ENCODE measurements around a stretch of chr21.

GRCh38 chr21:5154378-5155218 lies 5366.8 kb upstream of the TPTE start:
- RRBS: no CpG with 5 or more reads among the region's 95 CpGs
CAGE:
- cytosol, long polyA plus RNA: no peak
- long polyA plus RNA: no peak
- nucleus, long polyA plus RNA: no peak

GRCh38 chr21:5553413-5553822 lies 4968.0 kb upstream of the TPTE start:
- RRBS: no CpG with 5 or more reads among the region's 13 CpGs
CAGE:
- cytosol, long polyA plus RNA: no peak
- long polyA plus RNA: no peak
- nucleus, long polyA plus RNA: no peak

DNA sequence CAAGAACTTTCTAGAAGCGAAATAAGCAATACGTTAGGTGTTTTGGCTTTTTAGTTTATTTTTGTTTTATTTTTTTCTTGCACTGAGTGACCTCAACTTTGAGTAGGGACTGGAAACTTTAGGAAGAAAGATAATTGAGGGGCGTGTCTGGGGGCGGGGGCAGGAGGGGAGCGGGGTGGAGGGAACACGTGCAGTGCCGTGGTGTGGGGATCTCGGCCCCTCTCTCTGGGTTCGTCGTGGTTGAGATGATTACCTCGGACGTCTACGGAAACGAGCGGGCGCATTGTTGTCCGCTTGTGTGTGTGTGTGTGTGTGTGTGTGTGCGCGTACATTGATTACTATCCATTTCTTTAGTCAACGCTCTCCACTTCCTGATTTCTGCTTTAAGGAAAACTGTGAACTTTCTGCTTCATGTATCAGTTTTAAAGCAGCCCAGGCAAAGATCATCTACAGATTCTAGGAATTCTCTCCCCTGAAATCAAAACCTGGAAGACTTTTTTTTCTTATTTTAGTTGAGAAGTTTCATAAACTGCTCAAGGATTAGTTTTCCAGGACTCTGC lies 4399.7 kb upstream of the TPTE start:
- RRBS: no CpG with 5 or more reads among the region's 20 CpGs
CAGE:
- cytosol, long polyA plus RNA: no peak
- long polyA plus RNA: no peak
- nucleus, long polyA plus RNA: no peak

DNA sequence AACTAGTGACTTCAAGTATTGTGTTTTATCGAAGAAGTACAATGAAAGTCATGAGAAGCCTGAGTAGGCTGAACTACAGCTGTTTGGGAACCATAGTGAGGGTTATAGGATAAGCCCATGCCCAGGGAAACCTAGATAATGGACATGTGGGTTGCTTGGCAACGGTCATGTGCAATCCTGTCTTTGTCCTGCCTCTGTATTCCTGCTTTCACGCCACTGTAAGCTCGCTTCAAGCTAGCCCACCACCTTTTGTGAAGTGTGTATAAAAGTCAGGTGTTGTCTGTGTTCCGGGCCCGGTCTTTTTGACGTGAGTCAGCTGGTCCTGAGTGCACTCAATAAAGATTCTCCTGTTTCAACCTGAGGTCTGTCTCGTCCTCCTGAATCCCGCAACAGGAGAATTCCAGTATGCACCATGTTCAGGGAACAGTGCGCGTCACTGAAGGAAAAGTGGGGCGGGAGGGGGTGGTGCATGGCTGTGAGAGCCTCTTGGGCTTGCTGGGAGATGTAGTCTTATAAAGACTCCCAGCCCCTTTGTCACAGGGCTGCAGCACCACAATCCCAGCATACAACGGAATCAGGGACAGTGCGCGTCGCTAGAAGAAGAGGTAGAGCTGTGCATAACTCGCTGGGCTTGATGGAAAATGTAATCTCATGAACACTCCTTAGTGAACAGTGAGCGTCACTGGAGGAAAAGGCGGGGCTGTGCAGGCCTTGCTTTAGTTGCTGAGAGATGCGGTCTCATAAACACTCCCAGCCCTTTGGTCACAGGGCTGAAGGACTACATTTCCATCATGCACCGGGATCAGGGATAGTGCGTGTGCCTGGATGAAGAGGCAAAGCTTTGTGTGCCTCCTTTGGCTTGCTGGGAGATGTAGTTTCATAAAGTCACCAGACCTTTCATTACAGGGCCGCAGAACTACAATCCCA lies 4152.2 kb upstream of the TPTE start:
- RRBS: no CpG with 5 or more reads among the region's 23 CpGs
CAGE:
- cytosol, long polyA plus RNA: no peak
- long polyA plus RNA: no peak
- nucleus, long polyA plus RNA: no peak

DNA sequence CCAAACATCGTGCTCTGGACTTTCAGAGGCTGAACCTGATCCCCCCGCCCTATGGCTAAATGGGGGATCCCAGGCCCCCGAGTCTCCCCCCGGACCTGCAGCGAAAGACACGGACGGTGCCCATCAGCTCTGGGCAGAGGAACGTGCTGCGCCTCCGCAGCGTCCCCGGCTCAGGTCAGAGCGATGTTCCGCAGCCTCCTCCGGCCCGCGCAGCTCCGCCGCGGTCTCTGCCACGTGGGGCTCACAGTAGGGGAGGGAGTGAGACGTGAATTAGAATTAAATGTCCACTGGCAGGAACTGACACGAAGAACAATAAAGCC lies 4053.1 kb upstream of the TPTE start:
- RRBS: no CpG with 5 or more reads among the region's 23 CpGs
CAGE:
- cytosol, long polyA plus RNA: no peak
- long polyA plus RNA: no peak
- nucleus, long polyA plus RNA: no peak

- RRBS: no CpG with 5 or more reads among the region's 107 CpGs
CAGE:
- cytosol, long polyA plus RNA: no peak
- long polyA plus RNA: no peak
- nucleus, long polyA plus RNA: no peak
These were observed 2308.5 kb upstream of the TPTE start for GRCh38 chr21:8212793-8213413.

DNA sequence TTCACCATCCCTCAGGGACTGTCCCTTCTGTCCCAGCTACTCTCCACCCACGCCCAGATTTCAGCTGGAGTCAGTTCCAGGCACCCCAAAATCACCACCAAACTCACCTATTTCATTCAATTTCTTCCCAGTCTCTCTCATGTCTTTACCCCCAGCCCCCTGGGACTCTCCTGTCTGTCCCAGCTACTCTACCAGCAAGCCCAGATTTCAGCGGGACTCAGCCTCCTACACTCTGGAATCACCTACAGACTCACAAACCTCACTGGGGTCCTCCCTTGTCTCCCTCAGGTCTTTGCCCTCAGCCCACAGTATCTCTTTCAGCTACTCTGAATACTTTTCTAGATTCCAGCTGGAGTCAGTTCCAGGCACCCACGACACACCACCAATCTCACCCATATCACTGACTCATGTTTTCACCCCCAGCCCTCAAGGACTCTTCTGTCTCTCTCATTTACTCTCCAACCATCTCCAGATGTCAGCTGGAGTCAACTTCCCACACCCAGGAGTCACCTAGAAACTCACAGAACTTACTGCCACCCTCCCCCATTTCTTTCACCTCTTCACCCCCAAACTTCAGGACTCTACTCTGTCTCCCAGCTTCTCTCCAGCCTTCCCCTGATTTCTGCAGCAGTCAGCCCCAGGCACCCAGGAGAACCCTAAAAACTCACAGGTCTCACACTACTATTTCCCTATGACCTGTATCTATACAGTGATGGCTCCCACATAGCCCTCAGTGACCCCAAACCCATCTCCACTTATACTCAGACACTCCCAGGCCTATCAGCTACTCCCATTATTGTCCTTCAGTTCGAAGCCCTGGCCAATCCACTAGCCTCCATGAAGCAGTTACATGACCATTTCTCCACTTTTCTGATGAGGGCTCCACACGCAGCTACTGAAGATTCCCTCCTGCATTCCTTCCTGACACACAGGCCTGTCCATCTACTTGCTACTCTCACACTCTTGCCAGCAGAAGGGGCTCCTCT lies 1529.2 kb upstream of the TPTE start:
- RRBS: no CpG with 5 or more reads among the region's 5 CpGs
CAGE:
- cytosol, long polyA plus RNA: no peak
- long polyA plus RNA: no peak
- nucleus, long polyA plus RNA: no peak

DNA sequence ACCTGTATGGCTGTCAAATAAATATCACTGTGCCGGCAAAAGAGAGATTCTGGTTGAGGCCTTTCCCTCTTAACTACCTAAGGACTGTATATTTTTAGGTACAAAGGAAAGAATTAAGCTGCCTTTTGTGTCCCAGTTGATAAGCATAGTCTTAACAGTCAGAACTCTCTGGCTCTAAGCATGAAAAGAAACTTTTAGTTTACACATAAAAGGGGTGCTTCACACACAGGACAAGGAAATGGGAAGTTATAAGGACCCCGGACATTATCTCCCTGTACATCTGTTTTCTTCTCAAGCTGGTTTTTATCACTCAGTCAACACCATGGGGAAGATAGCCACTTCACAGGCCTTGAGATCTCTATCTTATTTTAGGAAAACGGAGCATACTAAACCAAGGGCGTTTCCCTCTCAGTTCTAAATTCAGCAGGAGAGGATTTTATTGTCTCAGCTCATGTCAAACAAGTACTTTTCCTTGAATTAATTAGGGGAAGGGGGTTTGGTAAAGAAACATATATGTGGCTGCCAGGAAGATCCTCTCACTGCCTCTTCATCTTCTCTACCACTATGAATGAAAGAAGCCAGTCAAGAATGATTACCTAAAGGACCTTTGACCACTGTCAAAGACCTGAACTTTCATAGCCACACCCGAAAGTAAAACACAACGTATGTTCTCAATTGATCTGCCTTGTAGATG lies 71.4 kb upstream of the HSPA13 start:
- RRBS: no CpG with 5 or more reads among the region's 6 CpGs
CAGE:
- cytosol, long polyA plus RNA: no peak
- long polyA plus RNA: no peak
- nucleus, long polyA plus RNA: no peak

DNA sequence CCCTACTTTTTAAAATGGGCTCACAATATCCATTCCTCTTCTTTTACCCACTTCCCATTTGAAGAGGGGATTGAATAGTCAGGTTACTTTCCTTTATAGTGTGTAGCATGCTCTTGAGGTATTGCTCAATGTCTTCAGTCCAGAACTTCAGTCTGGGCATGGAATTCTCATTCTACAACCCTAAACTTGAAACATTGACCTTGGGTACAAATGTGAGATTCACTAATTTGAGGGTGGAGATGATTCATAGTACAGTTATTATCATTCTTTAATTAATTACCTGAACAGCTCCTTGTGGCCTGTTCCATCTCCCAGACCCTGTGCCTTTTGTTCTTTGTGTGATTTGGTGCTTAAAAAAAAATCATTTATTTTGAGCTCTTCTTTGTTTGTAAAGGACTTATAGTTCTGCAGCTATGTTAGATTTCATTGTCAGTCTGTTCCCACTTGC lies 75.2 kb upstream of the HSPA13 start:
CAGE:
- cytosol, long polyA plus RNA: no peak
- long polyA plus RNA: no peak
- nucleus, long polyA plus RNA: no peak

DNA sequence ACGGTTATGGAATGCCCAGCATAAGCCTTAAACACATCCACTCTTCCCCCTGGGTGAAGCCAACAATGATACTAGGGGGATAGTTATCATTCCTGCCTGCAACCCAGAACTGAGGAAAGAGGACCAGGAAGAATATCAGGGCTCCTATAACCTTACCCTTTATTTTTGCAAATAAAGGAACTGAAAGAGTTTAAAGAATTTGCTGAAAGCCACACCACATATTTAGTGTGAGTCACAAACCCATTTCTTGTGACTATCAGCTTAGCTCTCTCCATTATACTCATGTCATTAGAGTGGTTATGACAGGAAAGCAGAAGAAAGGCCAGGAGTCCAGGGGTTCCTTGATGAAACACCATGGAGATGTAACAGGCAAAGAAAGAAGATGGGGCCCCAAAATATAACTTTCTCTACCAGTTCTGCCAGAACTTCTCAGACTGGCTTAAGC lies 141.1 kb upstream of the SAMSN1 start:
- RRBS: no CpG with 5 or more reads among the region's 1 CpG
CAGE:
- cytosol, long polyA plus RNA: no peak
- long polyA plus RNA: no peak
- nucleus, long polyA plus RNA: no peak

DNA sequence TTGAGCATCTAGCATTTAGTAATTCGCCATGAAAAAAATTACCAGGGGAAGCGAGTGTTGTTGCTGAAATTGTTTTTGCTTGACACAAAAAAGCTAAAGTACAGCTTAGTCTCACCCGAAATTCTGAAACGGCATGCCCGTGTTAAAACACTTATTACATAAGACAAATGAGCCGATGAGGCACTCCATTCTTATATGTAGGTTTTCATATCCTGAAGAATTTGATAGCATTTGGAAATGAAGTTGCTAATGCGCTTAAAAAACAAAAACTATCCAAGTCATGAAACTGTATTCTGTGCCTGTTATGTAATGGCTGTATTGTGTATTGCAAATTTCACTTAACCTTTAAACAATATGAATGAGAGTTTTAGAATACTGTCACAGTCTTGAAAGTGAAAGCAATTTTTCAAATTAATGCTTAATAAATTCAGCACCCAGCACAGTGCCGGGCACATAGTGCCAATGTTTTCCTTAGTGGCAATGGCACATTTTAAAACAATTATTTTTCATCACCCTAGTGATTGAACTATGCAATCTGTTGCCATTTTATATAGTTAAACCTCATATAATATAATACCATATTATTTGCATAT lies 1.5 kb upstream of the NRIP1 start:
- RRBS: no CpG with 5 or more reads among the region's 8 CpGs
CAGE:
- cytosol, long polyA plus RNA: no peak
- long polyA plus RNA: no peak
- nucleus, long polyA plus RNA: no peak

DNA sequence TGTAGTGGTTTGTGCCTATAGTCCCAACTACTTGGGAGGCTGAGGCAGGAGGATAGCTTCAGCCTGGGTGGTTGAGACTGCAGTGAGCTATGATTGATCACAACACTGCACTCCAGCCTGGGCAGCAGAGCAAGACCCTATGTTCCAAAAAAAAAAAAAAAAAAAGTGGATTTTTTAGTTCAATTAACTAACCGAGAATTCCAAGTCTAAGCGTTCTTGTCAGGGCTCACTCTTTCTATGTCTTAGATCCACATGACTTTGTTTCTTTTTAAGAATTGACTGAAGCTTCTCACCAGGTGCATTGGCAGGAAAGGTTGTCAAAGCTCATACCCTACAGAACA lies 130.4 kb upstream of the NRIP1 start:
- RRBS: no CpG with 5 or more reads among the region's 2 CpGs
CAGE:
- cytosol, long polyA plus RNA: no peak
- long polyA plus RNA: no peak
- nucleus, long polyA plus RNA: no peak

- RRBS: 59% methylated on average over 3 of the region's 21 CpGs
CAGE:
- cytosol, long polyA plus RNA: no peak
- long polyA plus RNA: no peak
- nucleus, long polyA plus RNA: no peak
These were observed 225.8 kb upstream of the NRIP1 start for GRCh38 chr21:15290433-15291176.

DNA sequence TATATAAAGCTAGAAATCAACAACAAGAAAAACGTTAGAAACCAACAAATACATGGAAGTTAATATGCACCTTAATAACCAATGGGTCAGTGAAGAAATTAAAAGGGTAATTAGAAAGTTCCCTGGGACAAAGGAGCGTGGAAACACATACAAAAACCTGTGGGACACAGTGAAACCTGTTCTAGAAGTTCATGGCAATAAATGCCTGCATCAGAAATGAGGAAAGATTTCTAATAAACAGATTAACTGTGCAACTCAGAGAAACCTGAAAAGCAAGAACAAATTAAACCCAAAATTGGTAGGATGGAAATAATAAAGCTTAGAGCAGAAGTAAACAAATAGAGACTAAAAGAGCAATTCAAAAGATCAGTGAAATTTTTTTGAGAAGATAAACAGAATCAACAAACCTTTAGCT lies 55.7 kb downstream of the USP25 start:
- RRBS: no CpG with 5 or more reads among the region's 2 CpGs
CAGE:
- cytosol, long polyA plus RNA: no peak
- long polyA plus RNA: no peak
- nucleus, long polyA plus RNA: no peak

DNA sequence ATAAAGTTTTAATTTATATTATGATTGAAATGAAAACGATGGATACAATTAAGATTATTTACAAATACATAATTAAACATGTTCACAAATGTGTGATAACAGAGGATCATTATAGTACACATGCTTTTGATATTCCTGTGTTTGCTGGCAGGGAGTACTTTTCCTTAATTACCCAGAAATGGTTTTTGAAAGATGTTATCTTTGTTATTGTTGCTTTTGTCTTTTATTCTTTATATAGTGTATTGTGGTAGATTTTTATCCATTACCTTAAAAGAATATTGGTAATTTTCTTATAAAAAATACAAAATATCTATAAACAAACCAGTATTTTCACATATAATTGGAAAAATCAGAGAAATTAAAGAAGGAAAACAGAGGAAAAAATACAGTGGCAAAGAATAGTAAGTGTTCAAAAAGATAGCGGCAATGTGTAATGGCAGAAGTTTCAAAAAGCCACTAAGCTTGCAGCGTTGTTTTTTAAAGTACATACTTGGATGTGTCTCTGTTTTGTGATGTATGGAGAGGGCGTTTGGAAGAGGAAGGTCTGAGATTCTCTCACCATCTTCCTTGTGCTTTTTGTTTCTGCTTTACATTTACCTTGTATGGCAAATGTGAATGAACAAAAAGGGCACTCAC lies 75.8 kb downstream of the USP25 start:
- RRBS: no CpG with 5 or more reads among the region's 4 CpGs
CAGE:
- cytosol, long polyA plus RNA: no peak
- long polyA plus RNA: no peak
- nucleus, long polyA plus RNA: no peak

- RRBS: no CpG with 5 or more reads among the region's 5 CpGs
CAGE:
- cytosol, long polyA plus RNA: no peak
- long polyA plus RNA: no peak
- nucleus, long polyA plus RNA: no peak
These were observed 451.2 kb downstream of the USP25 start for GRCh38 chr21:16180723-16181644.

- RRBS: no CpG with 5 or more reads among the region's 4 CpGs
CAGE:
- cytosol, long polyA plus RNA: no peak
- long polyA plus RNA: no peak
- nucleus, long polyA plus RNA: no peak
These were observed 453.9 kb downstream of the USP25 start for GRCh38 chr21:16183661-16184074.

DNA sequence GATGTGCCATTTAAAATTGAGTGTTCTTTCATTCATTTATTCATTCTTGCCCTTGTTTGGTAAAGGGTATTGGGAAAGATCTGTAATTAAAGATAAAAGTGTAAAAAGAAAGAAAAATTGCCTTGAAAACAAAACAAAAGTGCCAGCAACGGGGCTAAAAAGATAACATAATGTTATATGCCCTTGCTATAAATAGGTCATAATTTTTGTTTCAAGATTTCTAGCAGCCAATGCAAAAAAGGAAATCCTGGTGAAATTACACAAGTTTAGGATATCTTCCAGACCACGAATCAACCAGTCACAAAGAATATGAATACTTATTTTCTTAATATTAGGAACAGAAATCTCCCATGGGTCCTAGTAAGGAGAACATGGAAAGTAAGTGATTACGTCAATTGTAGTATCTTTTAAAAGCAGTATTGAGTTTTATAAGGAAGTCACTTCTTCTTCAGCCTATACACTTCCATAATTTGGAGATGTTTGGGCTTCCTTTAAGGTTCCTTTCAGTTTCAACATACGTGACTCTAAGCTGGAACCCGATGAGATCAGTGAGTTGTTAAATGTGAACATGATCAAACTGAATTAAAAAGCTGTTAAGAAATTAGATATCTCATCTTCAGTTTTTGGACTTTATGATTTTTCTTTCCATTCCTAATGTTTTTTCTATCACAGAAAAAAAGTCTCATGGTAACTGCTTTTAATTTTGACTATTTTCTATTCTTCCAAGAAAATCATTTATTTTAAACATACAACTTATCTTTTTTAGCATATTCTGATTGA lies 534.5 kb downstream of the USP25 start:
- RRBS: no CpG with 5 or more reads among the region's 5 CpGs
CAGE:
- cytosol, long polyA plus RNA: no peak
- long polyA plus RNA: no peak
- nucleus, long polyA plus RNA: no peak

GRCh38 chr21:16394344-16394933 lies 664.7 kb downstream of the USP25 start:
- RRBS: no CpG with 5 or more reads among the region's 4 CpGs
CAGE:
- cytosol, long polyA plus RNA: no peak
- long polyA plus RNA: no peak
- nucleus, long polyA plus RNA: no peak

GRCh38 chr21:16424229-16425027 lies 694.6 kb downstream of the USP25 start:
- RRBS: no CpG with 5 or more reads among the region's 5 CpGs
CAGE:
- cytosol, long polyA plus RNA: no peak
- long polyA plus RNA: no peak
- nucleus, long polyA plus RNA: no peak

Measured in H1 (cell line).